Foreskin fibroblast (primary cell): ENCODE measurements around a stretch of chr14.

DNA sequence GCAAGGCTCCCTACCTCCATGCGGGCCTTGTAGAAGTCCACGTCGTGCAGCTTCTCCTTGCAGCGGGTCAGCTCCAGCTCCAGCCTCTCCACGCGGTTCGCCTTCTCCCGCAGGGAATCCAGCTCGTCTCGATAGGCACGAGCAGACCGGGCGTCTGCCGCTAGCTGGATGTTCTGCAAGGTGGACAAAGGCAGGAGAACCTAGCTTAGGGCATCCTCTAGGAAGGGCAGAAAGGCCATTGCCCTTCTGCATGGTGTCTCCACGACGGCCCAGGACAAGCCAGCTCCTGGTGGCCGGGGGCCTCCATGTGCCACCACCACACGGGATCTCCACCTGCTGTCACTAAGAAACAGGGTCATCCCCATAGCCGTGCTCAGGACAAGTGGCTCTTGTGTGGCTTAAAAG lies 79.6 kb downstream of the CCDC88C start:
- RRBS = no CpG with 5 or more reads among the region's 19 CpGs

GRCh38 chr14:91356092-91356911 lies 61.3 kb downstream of the CCDC88C start:
- RRBS = no CpG with 5 or more reads among the region's 13 CpGs

DNA sequence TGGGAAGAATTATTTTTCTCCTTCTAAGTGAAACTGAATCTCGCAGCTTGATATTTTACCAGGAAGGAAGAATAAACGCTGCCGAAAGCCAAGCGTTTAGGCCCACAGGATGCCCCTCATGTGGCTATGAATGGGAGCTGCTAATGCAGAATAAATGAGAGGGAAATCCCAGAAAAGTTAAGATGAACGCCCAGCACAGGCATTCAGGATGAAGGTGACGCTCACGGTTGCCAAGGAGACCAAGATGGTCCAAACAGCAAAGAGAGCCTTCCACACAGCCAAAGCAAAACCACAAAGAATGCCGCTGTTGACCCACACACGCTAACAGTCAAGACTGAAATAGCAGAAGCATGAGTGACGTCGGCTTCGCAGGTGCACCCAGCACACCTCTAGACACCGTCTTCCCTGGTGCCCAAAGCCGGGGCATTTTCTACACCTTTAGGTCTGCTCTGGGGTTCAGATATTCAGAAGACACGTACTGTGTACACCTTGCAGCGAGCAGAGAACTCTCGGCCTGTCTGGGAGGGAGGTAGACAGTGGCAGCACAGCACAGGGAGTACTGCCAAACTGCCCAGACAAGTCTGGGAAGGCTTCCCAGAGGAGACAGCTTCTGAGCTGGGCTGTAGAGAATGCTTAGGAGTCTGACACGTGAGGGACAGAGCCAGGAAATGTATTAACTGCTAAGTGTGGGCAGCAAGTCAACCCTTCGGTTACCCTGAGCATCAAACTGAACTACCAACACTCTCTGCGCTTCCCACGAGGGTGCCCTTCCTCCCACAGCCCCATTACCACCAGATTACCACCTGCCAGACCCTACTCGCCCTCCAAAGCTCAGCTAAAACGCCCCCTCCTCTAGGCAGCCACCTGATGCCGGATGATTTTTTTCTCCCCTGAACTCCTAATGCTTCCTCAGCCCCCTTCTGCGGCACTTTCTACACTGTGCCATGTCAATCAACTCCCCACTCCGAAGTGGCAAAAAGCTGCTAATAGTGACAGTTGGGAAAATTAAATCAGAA lies 50.2 kb downstream of the CCDC88C start:
- RRBS = no CpG with 5 or more reads among the region's 26 CpGs

- RRBS = 26% methylated on average over 4 of the region's 12 CpGs
Observed at GRCh38 chr14:91373476-91374389, 43.9 kb downstream of the CCDC88C start.

- RRBS = no CpG with 5 or more reads among the region's 13 CpGs
Observed at GRCh38 chr14:91384308-91385177, 33.1 kb downstream of the CCDC88C start.

DNA sequence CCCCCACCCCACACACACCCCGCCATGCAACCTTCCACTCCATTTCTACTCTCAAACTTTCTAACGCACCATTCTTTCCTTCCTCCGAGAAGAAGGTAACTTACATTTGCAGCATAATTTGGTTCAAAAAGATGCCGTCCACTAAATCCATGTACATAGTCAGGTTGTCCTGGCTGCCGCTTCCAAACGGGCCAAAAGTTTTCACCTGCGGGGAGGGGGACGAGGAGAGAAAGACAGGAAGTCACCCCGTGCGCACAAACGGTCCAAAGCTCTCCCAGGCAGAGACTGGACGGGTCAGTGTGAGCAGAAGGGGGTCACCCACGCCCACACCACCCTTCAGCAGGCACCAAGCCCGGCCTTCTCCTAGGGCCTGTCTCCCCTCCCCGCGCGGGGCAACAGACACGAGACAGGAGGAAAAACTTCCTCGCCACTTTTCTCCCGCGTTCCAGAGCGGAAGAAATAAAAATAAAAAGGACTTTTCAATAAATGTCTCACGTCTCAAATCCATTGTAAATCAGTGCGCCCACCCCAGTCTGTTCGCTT lies 915 bp downstream of the CCDC88C start:
- RRBS = no CpG with 5 or more reads among the region's 25 CpGs

GRCh38 chr14:91496310-91497187 lies 13.6 kb downstream of the PPP4R3A start:
- RRBS = no CpG with 5 or more reads among the region's 5 CpGs

- RRBS = no CpG with 5 or more reads among the region's 9 CpGs
Observed at GRCh38 chr14:91578631-91579143, 68.6 kb upstream of the PPP4R3A start.

- RRBS = no CpG with 5 or more reads among the region's 2 CpGs
Observed at GRCh38 chr14:91759624-91760172, 27.8 kb upstream of the CATSPERB start.

GRCh38 chr14:91869663-91870592 lies 2.6 kb upstream of the TC2N start:
- RRBS = 93% methylated on average over 4 of the region's 24 CpGs

GRCh38 chr14:92487687-92488279 lies 25.8 kb upstream of the RIN3 start:
- RRBS = no CpG with 5 or more reads among the region's 10 CpGs

- RRBS = no CpG with 5 or more reads among the region's 13 CpGs
Observed at GRCh38 chr14:92527716-92528068, 14.1 kb downstream of the RIN3 start.

DNA sequence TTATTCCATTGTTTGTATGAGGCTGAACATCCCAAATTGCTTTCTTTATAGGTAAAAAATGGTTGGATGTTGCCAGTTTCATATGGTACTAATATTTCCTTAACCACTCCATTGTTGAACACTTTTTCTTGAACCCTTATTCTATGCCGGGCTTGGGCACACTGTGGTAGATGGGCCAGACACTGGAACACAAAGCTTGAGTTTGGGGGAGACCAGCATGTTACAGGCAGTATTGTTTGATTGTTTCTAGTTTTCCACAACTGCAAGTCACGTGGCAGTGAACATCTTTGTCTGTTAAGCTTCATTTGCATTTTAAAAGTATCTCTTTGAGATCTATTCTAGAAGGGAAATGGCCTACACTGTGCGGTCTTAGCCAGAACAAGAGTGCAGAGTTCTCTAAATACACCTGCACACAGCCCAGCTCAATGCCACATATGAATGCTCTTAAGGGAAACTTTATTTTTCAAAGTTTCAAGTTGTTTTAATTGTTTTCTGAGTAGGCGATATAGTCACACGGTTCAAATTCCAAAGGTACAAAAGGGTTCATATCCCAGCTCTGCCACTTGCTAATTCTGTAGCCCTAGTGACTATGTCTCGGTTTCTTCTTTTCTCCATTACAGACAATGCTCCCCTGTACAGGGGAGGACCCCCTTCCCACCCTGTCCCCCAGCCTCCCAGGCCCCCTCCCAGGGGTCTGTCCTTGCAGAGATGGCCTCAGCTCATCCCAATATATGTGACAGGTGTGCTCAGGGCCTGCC lies 24.9 kb downstream of the RIN3 start:
- RRBS = no CpG with 5 or more reads among the region's 6 CpGs

DNA sequence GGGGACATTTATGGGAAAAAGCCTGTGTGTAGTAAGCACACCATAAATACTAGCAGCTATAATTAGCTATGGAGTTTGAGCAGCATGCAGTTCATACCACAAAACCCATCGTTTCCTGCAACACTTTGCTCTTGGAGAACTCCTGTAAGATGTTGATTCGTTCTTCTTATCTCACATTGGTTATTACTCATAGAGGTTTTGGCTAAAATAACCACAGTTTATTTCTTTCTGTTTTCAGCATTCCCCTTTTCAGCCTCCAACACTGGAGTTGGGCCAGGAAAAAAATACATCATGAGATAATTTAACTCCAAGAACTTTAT lies 72.6 kb downstream of the RIN3 start:
- RRBS = no CpG with 5 or more reads among the region's 2 CpGs

GRCh38 chr14:92675494-92675747 lies 73.0 kb downstream of the LGMN start:
- RRBS = no CpG with 5 or more reads among the region's 4 CpGs

DNA sequence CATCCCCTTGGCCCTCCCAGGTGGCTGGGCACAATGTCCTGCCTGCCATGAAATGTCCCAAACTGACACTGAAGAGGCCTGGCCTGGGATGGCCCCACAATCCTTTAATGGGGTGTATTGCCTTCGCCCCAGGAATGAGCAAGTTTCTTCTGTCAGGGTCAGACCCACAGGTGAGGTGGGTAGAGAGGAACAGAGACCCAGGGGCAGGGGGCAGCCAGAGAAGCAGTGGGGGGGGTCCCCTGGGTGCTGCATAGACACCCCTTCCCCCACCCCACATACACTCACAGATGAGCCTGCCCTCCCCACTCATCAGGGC lies 55.9 kb downstream of the LGMN start:
- RRBS = no CpG with 5 or more reads among the region's 1 CpG

- RRBS = no CpG with 5 or more reads among the region's 4 CpGs
Observed at GRCh38 chr14:92759256-92759758, 10.9 kb upstream of the LGMN start.

DNA sequence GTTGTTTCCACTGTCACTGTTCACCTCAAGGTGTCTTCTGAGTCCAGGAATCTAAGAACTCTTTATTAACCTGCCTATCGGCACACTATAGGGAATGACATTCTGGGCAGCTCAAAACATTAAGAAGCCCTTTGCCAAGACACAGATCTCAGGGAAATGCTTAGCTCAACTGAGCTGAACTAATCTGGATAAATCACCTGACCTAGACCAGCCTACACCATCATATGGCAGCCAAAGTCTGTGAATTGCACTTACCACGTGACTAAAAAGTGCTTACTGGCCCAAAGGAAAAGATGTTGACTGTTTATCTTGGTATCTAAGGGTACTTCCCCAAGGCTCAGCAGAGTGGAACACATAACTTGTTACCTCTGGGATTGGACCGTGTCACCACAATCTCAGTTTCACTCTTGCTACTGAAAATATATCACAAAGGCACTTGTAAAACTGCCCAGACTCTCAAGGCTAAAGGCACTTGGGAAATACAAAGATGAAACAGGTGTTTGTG lies 18.9 kb upstream of the GOLGA5 start:
- RRBS = no CpG with 5 or more reads among the region's 3 CpGs